Sternocleidomastoid (tissue), 1 donor: ENCODE measurements around the gene XPR1.

DNA sequence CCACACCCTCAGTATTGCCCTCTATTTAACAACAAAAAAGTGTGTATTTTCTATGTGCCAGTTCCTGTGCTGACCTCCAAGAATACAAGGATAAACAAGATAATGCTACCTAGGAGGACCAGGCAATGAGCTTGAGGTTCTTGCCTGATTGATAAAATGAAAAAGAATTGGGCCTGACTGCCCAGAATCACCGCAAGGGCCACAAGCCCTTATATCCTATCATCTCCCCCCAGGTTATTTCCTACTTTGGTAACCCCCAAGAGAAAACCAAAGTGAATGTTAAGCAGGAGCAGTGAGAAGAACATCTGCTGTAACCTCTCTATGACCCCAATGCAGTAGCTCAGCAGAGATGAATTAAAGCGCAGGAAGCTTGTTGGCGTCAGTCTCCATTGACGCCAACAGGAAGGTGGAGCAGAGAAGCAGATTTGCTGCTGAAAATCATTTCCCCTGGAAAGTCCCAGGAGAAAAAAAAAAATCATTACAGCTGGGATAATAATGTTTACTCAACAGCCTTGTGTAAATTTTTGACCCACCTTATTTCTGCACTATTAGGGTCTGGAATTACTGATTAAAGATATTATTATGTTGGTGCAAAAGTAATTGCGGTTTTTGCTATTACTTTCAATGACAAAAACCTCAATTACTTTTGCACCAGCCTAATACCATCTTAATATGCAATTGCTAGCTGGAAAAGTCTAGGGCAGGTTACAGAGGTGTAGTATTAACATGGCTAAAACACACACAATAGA lies 33.2 kb upstream of the FAM163A start:
- PRO-cap, result no peak

DNA sequence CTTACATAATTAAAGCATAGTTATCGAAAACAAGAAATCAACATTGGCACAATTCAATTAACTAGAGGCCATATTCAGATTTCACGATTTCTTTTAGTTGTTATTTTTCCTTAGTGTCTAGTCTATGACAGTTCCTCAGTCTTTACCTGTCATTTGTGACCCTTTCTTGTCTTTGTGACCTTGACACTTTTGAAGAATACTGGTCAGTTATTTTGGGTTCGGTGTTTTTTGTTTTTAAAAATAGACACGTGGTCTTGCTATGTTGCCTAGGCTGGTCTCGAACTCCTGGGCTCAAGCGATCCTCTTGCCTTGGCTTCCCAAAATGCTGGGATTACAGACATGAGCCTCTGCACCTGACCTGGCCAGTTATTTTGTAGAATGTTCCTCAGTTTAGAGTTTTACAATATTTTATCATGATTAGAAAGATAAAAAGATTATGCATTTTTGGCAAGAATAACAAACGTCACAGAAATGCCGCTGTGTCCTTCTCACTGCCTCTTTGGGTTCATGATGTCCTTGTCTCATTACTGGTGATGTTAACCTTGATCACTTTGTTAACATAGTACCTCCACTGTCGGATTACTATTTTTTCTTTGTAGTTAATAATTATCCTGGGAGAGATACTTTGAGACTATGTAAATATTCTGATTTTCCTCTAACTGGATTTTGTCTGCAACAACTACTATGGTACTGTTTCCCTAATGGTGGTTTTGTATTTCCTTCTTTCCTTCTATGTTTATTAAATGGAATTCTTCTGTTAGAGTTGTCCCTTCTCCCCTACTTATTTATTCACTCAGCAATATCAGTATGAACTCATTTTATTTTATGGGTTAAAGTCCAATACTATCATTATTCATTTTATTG lies 4.4 kb downstream of the TOR1AIP2 start:
- PRO-cap, result no peak

- PRO-cap, result no peak
Observed at GRCh38 chr1:179883073-179883269, 886 bp downstream of the TOR1AIP1 start.

DNA sequence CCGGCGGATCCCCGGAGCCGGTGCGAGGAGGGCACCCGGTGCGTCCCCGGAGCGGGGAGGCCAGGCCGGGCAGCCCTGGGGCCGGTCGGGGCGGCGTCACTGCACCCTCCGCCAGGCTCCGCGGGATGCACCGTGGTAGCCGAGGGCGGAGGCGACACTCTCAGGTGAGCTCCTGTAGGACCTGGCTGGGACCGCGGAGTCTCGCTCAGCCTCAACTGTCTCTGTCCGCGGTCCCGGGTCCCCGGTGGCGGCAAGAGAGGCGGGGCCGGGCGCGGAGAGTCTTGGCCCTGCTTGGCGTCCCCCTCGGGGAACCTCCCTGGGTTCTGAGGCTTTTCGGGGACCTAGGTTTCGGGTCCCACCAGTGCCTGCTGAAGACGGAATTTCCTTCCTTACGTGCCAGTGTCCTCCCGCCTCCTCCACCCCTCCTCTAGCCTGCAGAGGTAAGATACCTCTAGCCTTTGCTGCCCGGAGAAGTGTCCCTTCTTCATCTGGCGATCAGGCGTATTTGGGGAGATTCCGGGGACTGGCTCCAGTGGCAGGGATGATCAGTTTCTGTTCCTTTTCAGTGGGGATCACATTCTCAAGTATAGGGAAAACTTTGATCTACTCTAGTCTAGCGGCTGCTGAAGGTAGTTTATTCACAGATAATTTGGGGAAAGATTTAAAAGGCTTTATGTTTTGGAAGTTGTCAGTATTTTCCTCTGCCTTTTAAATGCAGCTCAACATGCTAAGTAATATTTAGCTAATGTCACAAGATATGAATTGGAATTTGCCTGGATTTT lies 560 bp downstream of the CEP350 start:
- PRO-cap, result unidirectional peak, minus-strand start at position 519 of the sequence

DNA sequence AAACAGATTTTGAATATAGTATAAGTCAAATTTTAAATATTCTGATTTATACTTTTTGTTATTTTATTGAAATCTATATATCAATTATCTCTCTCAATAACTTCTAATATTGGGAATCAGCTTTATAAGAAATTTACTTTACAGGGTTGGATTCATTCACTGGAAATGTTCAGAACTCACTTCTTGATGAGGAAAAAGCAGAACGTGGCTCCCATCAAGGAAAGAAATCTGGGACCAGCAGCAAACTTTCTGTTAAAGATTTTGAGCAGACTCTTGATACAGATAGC lies 76.5 kb downstream of the CEP350 start:
- PRO-cap, result no peak

- PRO-cap, result no peak
Observed at GRCh38 chr1:180033768-180034302, 79.2 kb downstream of the CEP350 start.

- PRO-cap, result no peak
Observed at GRCh38 chr1:180093981-180094266, 60.7 kb upstream of the QSOX1 start.

DNA sequence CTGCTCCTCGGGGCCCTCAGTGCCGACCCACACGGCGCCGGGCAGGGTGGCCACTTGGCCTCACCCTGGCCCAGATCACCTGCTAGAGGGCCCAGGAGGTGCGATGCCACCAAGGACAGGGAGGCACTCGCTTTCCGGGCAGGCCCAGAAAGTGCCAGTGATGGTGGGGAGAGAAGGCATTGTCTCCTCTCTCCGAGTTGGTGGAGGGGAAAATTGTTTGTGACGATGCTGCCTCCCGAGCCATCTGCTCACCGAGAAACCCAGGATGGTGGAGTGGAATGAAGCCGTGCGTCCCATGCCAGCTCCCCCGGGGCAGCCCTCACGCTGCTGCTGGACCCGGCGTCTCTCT lies 28.2 kb downstream of the QSOX1 start:
- PRO-cap, result no peak

DNA sequence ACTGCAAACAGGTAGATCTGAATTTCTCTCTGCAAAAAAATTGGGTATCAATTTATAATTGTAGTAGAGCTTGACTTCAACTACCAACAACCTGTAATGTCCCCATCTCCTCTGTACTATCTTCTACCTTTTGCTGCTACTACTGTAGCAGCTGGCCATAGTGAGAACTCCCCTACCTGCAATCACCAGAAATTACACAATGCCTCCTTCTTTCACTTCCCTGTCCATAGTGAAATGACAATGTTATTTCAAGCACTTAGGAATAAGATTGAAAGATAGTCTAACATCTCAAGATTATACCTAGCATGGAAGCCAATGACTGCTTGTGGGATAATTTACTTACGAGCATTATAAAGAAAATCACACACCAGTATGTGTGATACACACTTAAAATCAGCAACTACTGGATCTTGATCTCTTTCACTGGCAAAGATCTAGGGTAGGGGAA lies 100.3 kb downstream of the ACBD6 start:
- PRO-cap, result no peak

DNA sequence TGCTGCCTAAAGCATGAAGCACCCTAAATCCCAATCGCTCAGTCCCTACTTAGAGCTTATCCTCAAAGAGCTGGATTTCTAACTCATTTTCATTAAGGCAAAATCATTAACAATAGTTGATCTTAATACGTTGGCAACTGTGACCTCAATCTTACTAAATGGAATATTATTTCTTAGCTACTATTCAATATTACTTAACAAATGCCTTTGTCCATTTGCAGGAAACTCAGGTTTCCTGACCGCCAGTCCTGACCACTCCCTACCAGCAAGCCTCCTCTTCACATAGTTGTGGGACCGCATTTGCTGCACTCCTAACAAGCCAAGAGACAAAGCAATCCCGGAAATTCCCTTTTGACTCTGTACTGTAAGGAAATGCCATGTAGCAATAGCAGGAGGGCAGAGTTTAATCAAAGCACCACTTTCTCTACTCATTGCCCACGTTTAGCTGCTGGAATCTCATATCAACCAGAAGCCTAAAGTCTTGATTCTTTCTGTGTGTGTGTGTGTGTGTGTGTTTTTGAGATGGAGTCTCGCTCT lies 28.1 kb upstream of the ACBD6 start:
- PRO-cap, result no peak

DNA sequence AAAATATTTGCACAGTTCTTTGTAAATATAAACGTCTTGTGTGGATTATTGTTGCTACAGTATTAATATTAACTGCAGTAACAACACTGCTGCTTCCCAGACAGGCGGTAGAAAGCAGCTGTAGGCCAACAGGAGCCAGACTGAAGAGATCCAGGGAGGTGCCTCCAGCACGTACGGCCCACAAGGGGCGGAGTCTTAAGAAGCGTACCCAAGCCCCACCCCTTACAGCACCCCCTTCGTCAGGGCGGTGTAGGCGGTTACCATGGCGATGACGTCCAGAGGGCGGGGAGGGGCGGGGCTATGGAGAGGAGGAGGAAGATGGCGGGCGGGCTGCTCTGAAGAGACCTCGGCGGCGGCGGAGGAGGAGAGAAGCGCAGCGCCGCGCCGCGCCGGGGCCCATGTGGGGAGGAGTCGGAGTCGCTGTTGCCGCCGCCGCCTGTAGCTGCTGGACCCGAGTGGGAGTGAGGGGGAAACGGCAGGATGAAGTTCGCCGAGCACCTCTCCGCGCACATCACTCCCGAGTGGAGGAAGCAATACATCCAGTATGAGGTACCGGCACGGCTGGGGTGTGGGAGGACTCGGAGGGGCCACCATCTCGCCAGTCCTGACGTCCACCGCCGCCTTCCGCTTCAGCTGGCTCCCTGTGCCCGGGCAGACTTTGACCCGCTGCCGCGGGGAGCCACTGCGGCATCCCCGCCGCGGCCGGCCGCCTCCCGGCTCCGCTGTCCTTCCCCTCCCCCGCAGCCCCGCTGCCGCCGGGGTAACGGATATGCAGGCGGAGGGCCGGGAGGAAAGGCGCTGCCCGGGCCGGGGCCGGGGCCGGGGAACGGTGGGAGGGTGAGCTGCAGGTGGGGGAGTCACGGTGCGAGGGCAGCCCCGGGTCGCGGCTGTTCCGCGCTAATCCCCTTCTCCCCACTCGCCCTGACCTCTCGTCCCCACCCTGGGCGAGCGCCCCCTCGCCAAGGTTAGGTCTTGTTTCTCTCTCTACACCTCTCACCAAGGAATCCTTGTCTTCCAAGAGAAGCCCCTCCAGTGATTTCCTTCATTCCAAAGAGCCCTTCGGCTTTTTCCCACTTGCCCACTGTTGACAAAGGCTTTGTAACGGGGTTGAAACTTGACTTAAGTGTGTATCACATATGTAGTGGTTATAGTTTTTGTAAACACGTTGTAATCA lies at the start of gene XPR1:
Gene XPR1 (plus strand): TSS at position 301 of the 1,174 bp plus-strand sequence.
- PRO-cap, result bidirectional peak, plus-strand start at position 301 of the sequence, minus-strand start at position 142 of the sequence; bidirectional peak, plus-strand start at position 826 of the sequence, minus-strand start at position 742 of the sequence

DNA sequence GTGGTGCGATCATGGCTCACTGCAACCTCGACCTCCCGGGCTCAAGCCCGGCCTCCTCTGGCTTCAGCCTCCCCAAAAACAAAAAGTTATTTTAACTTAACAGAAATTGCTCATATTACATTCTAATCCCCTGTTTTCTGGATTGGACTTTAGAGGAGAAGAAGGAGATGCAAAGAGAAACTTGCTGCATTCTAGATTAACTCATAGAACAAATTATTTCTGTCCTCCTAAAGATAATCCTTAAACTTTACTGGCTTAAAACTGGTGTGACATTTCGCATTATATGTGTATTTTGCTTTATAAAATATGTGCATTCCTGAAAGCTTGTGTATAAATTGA lies 953 bp downstream of the KIAA1614 start:
- PRO-cap, result no peak

DNA sequence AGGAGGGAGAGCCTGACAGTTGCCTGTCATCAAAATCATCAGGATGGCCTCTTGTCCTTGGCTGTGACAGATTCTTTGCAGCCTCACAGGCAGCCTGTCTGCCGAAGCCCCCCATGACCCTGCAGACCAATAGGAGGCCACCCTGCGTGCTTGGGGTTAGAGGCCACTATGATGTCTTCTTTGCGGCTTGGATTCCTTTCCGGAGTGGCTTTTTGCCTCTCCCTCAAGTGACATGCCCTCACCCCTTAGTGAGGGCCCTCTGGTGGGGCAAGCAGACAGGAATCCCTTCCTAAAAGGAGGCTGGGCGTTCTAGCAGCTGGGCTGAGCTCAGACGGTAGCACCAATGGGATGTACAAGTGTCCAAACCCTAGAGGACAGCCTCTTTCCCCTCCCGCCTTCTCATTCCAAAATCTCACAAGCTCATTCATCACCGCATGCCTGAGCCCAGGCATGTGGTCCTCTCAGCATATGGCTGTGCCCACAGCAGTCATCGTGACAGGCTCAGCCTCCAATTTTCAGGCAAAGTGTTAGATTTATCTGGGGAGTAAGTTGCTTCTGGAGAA lies 4.6 kb downstream of the KIAA1614 start:
- PRO-cap, result no peak

DNA sequence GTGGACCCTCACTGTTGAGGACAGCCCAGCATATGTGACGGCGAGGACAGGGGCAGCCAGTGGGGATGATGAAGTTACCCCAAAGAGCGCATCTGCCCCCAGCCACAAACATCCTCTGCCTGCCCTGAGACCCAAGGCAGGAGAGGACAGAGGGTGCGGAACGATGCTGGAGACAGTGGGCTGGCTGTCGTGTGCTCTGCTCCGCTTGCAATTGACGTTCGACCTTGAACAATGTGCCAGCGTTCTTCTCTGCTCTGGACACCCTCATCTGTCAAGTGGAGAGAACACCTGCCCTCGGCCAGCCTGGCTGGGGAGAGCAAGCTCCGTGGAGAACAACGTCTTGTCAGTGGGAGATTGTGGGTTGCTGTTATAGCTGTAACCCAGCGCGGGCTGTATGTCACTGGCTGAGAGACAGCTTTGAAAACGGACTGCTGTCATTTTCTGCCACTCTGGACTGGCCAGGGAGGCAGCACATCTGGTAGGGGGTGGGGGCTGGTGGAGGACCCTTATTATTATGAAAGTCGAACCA lies 14.6 kb downstream of the KIAA1614 start:
- PRO-cap, result no peak

- PRO-cap, result bidirectional peak, plus-strand start at chr1:181088700, minus-strand start at chr1:181088526
Observed at GRCh38 chr1:181088199-181088582, 309 bp upstream of the IER5 start.

DNA sequence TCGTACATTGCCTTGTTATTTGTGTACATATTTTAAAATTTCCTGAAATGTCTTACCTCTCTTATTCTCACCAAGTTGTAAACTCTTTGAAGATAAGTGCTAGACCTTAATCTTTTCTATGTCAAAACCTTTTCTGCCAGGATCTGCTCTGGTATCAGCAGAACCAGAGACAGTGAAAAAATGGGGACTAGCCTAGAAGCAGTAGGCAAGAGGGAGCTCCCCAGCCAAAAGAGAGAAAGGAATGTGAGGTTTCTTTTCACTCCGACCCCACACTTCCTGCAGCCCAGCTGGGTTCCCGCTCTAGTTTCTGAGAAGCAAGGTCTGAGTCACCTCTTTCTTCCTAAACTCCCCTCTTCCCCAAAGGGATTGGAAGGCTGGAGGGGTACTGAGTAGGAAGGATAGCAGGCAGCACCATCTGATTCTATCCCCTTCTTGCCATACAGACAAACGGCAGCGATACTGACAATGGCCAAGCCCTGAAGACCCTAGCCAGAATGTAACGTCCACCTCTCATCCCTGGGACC lies 12.9 kb downstream of the IER5 start:
- PRO-cap, result no peak

DNA sequence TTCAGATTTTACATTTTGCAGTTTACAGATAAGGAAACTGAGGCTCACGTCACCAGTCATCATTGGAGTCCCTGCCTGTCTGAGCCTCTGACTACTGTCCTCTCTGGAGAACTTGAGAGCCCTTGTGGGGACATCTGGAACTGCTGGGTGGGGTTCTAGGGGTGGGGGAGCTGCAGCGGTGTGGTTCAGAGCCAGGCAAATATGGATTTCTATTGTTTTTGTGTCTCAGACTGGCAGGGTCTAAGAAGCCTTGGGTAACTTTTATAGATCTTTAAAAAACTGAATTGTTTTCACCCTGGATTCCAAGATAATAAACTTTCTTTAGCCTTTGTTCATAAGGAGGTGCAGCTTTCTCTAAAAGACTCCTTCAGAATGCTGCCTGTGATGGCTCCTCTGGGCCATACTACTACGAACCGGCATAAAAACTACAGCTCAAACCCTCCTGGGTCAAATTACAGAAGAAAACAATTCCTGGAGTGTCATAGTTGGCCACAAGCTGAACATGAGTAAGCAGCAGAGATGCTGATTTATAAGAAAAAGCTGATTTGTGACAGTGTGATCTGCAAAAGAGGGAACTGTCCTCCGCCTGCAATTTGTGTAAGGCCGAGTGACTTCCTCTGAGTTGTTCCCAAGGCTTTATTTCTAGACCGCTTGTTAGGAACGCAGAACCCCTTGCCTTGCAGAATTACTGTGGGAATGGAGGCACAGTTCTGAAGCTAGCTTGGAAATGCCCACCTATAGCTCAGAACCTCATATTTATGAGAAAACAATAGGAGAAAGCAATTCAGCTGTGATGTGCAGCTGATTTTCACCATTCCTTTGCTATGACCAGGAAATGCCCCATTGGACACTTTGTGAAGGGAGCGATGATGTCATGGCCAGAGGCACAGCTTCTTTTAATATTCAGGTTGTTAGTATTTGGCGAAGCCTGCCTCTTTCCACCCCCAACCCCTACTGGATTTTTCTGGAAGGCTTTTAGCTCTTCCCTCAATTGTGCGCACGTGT lies 47.2 kb downstream of the IER5 start:
- PRO-cap, result no peak

DNA sequence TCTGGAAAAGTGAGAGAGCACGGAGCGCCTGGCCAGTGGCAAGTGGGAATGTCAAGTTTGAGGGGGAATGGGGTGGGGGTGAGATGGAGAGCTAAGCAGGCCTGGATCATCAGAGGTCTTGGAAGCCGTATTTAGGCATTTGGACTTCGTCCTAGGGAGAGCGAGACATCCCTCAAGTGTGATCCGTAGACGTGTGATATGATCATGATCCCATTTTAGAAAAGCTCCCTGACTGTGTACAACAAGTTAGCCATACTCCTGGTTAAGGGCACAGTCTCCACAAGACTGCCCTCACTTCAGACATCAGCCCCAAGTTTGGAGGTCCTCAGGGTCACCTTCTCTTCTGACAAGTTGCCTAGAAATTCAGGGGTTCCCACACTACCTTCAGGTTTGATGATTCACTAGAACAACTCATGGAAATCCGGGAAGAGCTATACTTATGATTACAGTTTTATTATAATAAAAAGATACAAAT lies 59.4 kb downstream of the IER5 start:
- PRO-cap, result no peak

DNA sequence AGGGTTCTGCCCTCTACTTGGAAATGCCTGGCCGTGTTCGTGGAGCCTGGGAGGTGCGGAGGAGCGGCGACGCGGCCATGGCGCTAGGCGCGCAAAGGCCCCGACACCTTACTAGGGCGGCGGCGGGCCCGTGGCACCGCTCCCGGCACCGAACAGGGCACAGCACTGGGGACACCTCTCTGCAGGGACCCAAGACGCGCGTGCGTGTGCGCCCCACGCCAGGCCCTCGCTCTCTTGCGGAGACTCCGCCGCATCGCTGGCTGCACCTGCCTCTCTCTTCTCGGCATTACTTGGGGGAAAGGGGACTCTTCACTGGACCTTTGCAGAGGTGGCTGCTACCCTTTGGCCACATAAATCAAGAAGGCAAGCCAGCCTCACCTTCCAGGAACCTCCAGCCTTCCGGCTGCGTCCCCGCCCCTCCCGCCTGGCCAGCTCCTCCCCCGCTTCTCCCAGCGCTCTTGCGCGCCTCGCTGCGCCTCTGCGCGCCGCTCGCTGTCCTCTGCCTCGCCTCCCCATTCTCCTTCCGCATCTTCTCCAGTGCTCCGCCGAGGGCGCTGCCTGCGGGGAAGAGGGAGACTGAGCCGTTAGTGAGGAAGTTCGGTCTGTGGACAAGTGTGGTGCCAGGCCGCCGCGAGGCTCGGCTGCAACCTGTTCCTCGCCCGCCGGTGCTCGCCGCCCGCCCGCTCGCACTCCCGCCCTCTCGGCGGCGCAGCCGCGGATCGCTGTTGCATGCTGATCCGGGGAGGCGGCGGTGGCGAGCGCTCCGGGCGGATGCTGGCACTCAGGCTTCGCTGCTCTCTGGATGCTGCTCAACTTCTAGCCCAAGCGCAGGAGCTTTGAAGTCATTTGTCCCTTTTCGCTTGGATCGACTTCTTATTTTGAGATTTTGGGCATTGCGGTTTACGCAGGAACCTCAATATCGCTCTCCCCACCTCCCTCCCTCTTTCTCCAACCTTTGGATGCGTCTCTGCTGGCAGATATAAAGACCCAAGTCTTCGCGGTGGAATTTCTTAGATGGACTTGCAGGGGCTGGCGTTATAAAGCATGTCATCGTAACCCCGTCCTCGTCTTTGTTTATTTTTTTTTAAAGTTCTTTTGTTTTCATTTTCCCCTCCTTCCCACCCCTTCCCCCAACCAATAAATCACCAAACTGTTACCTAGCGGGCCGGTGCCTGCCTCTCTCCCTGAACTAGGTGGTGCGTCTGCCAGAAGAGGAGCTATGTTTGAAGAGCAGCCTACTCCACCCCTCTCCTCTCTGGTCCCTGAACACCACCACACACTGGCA lies 731 bp upstream of the CACNA1E start:
- PRO-cap, result no peak

- PRO-cap, result unidirectional peak, minus-strand start at chr1:181501129
Observed at GRCh38 chr1:181501051-181501404, 17.7 kb downstream of the CACNA1E start.